ENCODE results near the genes SFT2D1 and UNC93A.

GRCh38 chr6:166319206-166319852 is 11.1 kb upstream of the PRR18 start:
- PRO-cap = no peak

DNA sequence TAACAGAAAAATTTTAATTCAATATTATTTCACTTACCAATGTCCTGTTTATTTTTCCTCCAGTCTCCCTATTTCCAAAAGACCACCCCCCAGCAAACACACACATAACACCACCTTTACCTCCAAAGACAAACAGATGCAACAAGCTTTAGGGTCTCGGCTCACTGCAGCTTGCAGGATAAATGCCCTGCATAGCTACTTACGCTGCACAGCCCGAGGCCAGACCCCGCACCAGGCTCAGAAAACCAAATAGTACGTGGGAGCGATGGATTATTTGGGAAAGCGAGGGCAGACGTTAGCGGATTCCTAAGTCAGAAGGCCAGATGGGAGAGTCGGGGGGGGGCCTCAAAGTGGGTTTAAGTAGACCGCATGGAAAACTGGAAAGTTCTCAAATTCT is 480 bp downstream of the SFT2D1 start:
- PRO-cap = no peak

- PRO-cap = bidirectional peak, plus-strand start at chr6:166342650, minus-strand start at chr6:166342560
These were observed at the start of gene SFT2D1 for GRCh38 chr6:166342437-166343576. TSS of gene SFT2D1 (minus strand) at chr6:166342545.

DNA sequence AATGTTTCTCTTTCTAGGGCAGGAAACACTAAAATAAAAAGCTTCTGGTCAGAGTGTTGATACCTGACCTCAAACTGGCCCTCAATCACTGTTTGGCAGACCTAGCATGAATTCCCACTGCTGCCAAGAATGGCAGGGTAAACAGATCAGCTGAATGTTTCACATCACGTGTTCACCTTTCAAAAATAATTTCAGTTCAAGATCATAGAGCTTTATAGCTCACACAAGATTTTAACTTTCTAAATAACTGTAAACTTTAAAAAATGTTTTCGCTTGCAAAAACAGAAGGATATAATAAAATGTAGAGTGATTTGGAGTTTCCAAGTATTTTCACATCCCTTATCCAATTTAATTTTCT is 2.9 kb downstream of the MPC1 start:
- PRO-cap = no peak

GRCh38 chr6:166393971-166394467 is 11.3 kb upstream of the MPC1 start:
- PRO-cap = no peak

DNA sequence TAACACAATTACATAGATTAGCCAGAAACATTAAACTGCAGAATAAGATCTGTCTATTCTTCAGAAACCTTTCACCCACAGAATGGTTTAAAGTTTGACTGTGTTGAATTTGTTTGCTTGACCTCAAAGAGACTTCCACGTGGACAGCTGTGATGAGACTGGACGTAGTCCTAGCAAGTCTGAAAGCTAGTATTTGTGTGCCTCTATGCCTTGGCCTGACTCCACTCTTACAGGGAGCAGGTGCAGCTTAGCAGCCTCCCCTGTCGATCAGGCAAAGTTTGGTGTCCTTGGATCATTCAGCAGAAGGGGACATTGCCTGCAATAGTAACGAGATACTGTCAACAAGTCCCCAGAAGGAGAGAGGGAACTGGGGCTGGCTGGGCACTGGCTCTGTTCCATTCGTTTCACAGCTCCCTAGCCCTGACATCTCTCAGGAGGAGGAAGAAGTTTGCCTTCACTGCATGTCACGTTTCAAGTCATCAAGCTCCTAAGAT is 11.8 kb upstream of the MPC1 start:
- PRO-cap = no peak

GRCh38 chr6:166590986-166591736 is 4.7 kb upstream of the RAMACL start:
- PRO-cap = no peak

GRCh38 chr6:166625144-166625574 is 1.9 kb downstream of the RPS6KA2 start:
- PRO-cap = no peak

GRCh38 chr6:166929308-166930132 is 26.8 kb downstream of the RNASET2 start:
- PRO-cap = no peak

DNA sequence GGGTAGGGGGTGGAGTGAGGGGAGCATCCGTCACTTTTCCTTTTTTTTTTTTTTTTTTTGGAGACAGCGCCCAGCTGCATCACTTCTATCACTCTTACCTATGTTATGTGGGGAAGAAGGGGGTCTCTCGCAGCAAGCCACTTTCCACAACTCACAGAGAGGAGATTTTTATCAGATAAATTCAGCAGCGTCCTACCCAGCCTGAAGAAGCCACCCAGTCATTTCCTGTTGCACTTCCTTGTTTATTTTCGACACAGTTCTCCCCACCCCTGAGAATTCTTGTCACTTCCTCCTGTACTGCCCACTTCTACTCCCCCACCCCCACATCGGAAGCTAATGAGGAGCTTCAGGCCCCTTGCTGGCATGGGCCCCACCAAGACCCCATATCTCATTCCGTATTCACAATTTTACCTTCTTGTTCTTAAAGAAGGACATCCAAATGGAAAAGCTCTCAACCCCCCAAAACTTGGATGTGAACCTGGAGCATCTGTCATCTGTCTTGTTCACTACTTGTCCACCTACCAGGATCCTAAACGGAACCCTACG is 2.9 kb upstream of the RNASET2 start:
- PRO-cap = no peak

- PRO-cap = no peak
These were observed 1.1 kb upstream of the CEP43 start for GRCh38 chr6:166998075-166998534.

GRCh38 chr6:167091010-167091873 is 31.7 kb upstream of the CCR6 start:
- PRO-cap = no peak

DNA sequence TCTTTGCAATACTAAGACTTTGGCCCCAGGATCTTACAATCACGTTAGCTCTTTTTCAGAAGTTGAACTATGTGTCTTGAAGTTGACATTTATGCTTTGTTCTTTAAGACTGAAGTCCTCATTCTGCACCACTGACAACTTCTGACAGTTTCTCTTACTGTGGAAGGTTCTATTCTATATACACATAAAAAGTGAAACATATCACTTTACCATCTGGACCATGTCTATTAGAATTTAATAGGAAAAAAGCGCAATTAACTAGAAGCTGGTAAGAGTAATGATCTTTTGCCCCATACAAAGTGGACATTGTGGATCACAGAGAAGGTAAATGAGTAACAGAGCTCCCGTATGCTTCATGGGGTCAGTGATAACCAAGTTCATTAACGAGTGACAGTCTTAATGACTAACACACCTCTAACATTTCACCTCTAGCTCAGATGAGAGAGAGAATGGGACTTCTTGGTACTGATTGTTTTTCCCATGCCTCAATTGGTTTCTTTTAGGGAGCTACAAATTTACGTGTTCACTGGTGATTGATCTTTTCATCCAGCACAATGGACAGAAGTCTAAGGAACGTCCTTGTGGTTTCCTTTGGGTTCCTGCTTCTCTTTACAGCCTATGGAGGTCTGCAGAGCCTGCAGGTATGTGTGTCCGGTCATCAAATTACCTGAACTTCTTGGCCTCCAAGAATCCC is at the start of gene UNC93A:
Gene UNC93A (plus strand): TSS at position 380 of the 694 bp plus-strand sequence.
- PRO-cap = no peak

GRCh38 chr6:167310225-167310495 is 14.7 kb upstream of the TTLL2 start:
- PRO-cap = no peak

DNA sequence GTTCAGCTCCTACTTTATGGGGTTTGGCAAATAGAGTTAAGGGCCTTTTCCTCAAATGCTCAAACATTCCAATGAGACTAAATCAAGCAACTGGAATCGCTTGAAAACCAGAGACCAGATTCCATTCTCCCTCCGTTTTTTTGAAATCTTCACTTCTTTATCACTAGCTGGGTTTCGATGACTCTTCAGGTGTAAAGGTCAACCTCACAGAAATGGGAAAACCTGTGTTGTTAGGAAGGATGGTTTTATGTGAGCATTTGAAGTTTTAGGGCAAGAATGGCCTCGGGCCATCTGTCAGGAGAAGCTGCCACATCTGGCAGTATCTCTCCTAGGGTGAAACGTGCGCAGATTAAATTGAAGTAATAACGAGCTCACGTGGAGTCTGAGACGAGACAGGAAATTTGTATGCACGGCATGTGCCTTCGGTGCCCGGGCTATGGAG is 25.0 kb downstream of the TTLL2 start:
- PRO-cap = no peak

DNA sequence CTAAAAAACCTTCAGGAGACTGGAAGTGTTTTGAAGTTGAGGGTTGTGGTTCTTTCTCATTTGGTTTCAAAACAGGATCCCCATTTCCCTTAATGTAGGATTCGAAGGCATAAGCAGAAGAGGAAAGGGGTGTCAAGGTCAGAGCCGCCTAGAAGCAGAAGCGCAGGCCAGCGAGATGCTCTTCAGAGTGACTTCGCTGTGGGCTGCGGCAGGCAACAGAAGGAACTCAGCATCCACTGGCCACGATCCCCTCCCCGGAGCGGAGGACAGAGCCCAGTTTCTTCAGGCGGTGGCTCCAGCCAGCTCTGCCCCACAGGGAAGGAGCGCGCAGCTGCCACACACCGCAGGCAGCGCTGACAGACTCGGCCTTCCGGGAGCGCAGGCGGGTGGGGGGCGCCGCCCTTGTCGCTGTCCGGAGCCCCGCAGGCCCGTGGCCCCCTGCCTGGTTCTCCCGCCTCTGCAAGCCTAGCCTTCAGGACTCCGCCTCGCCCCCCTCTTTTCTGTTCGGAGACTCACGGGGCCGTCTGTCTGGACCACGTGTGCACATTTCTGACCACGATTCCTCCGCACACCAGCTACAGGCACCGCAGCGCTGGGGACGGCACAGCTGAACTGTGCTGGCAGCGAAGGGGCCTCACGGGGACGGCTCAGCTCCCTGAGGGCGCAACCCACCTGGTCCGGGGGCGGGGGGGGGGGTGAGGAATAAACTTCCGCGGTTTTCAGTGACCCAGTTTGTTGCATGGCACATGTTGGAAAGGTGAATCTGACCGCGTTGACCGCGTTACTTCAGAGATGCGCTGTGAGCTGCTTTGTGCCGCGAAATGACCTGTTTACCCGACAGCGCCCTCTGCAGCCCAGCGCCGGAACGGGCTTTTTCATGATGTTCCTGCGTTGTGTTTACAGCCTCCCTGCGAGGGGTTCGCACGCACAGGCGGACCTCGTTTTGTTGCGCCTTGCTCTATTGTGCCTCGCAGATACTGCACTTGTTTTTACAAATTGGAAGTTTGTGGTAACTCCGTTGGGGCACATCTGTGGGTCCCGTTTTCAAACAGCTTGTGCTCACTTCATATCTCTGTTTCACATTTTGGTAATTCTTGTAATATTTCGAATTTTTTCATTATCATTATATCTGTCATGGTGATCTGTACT is 26.2 kb downstream of the TTLL2 start:
- PRO-cap = bidirectional peak, plus-strand start at position 365 of the sequence, minus-strand start at position 369 of the sequence; bidirectional peak, plus-strand start at position 610 of the sequence, minus-strand start at position 496 of the sequence

DNA sequence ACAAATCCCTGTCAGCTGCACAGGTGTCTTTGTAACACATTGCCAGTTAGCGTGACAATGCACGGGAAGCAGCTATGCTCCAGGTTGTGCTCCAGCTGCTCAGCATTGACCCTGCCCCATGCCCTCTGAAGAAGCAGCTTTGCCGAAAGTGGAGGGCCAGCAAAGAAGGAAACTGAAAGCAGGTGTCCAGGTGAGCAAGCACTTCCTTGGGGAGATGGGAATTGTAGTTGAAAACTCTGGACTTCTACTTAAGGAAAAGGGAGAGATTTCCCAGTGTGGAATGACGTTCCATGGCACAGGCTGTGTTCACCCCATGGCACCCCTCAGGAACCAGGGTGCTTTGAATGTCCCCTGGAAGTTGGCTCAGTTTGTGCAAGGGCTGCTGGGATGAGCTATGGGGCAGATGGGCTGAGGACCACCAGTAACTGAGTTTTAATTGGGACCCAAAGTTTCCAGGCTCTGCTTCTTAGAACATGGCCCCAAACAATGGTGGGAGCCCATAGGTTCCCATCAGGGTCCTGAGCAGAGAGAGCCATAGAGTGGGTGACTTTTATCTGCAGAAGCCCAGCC is 125.9 kb downstream of the TTLL2 start:
- PRO-cap = no peak

DNA sequence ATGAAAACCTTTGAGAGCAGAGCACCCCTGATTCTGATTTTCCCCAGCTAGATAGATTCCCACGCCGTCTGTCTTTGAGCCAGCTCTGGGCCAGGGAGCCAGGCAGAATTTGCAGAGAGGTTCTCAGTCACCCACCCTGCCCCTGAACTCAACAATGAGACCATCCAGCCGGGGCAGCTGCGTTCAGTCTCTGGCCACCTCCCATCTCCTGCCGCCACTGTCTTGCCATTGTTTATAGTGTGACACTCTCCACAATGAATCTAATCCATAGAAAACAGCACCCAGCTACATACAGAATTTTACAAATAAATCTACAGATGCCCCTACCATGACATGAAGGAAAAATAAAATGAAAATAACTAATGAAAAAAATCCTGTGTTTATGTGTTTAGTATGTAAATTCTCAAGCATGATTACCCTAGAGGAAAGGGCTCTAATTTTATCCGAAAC is 171.3 kb downstream of the TTLL2 start:
- PRO-cap = no peak

- PRO-cap = no peak
These were observed 248.0 kb downstream of the TTLL2 start for GRCh38 chr6:167572874-167573325.

GRCh38 chr6:167805640-167806694 is 20.7 kb upstream of the AFDN start:
- PRO-cap = no peak

Measured in ReNcell CX (cell line).